Metastatic Breast Carcinoma in the Ovary (tissue), 3 donors: ENCODE data around the genes CARMIL3, CPNE6, REC8, IPO4 and GZMB.

GRCh38 chr14:24006612-24007299, 18.0 kb downstream of the DHRS4L2 start:
- PRO-cap, 3 experiments, result no peak in any of the 3 experiments

- PRO-cap, 3 experiments, result peak in 3 of 3 experiments; most common plus-strand start chr14:24052013 (in 1); most common minus-strand start chr14:24051930 (in 3)
Observed at GRCh38 chr14:24051153-24052278, at the start of gene CARMIL3. Gene CARMIL3, plus strand, starts transcription at chr14:24052009.

GRCh38 chr14:24052279-24052931, 596 bp downstream of the CARMIL3 start:
- PRO-cap, 3 experiments, result no peak in any of the 3 experiments

DNA sequence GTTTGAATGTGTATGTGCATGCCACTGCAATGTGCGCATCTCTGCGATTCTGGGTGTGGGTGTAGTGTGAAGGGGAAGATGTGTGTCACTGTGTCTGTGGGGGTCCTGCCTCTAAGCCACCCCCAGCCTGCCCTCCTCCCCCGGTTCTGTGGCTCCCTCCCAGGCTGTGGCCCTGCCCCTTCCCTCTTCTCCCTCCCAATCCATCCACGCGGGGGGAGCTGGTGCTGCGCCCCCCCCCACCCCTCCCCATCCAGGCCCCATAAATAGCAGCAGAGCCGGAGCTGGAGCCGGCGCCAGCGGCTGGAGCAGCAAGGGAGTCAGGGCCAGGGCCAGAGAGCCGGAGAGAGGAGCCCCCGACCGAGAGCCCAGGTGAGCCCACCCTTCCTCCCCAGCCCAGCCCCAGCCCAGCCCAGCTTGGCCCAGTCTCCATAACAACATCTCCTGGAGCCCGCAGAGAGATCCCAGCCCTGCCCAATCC, at the start of gene CPNE6:
TSS of gene CPNE6 (plus strand) at position 290 of the 478 bp plus-strand sequence.
- PRO-cap, 3 experiments, result no peak in any of the 3 experiments

GRCh38 chr14:24103281-24103828, 9.2 kb downstream of the PCK2 start:
- PRO-cap, 3 experiments, result no peak in any of the 3 experiments

- PRO-cap, 3 experiments, result no peak in any of the 3 experiments
Observed at GRCh38 chr14:24122884-24123396, 7.5 kb upstream of the FITM1 start.

- PRO-cap, 3 experiments, result no peak in any of the 3 experiments
Observed at GRCh38 chr14:24166682-24167128, 5.2 kb upstream of the REC8 start.

- PRO-cap, 3 experiments, result peak in 1 of 3 experiments; most common plus-strand start chr14:24172082 (in 1)
Observed at GRCh38 chr14:24171435-24172387, at the start of gene REC8. Gene REC8, plus strand, starts transcription at chr14:24172080.

DNA sequence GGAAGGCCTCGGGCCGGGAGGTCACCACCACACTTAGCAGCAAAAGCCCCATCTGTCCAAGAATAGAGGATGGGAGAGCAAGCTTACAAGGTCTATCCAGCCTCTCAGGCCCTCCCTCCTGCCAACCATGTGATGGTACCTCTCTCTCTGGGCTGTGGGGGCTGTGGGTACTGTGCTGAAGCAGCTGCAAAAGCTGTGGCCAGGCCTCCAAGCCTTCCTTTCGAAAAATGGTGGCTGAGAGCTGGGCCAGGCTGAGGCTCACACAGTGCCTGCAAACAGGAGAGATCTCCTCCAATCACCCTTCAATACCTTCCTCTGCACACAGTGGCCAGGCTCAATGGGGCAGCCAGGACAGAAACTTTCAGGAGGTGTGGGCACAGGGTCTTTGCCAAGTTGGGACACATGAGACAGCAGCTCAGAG, 1.1 kb downstream of the IPO4 start:
- PRO-cap, 3 experiments, result no peak in any of the 3 experiments

DNA sequence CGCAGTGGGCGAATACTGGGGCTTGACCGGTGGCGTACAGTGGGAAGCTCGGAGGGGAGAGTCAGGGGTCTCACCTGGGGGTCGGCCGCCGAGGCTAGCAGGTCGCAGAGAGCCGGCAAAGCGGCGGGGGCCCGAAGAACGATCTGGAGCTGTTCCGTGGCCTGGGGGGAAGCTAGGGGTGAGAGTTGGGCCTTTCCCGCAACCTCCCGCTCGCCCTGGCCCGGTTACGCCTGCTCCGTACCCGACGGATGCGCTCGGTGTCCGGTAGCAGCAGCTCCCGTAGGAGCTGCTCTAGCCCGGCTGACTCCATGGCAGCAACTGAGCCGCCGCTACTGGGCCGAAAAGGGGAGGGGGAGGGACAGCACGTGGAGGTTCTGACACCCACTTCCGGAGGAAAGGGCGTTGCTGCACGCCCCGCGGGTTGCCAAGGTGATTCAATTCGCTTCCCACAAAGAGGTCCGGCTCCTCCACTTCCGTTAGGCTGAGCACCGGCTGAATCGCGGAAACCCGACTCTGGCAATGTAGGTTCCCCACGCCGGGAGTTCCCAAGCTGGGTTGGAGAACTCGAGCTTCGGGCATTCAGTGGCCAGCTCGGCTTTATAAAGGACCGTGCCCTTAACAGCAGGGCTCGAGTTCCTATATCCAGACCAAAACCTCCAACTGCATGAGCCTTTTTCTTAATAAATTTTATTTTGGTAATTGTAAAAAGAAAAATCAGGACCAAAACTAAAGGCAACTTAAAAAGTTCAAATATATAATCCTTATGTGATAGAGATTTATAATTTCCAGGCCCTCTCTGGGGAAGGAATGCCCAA, at the start of gene IPO4:
TSS of gene IPO4 (minus strand) at position 339 of the 815 bp plus-strand sequence.
- PRO-cap, 3 experiments, result peak in 3 of 3 experiments; most common plus-strand start position 503 of the sequence (in 1); most common minus-strand start position 320 of the sequence (in 3)

DNA sequence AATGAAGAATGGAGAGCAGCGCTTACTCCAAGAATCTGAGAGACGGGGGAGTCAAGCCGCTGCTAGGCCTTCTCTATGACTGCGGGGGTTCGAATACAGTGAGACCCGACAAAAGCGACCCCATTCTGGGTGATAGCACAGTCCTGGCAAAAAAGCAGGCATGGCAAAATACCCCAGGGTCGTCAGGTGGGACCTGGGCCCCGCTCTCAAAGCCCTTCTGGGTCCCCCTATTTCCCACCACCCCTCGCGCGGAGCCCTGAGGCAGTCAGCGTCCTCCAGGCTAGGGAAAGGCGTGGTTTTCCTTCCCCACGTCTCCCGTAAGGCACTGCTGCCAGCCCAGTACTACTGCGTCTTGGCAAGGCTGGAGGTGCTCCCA, 306 bp downstream of the NEDD8 start:
- PRO-cap, 3 experiments, result no peak in any of the 3 experiments

DNA sequence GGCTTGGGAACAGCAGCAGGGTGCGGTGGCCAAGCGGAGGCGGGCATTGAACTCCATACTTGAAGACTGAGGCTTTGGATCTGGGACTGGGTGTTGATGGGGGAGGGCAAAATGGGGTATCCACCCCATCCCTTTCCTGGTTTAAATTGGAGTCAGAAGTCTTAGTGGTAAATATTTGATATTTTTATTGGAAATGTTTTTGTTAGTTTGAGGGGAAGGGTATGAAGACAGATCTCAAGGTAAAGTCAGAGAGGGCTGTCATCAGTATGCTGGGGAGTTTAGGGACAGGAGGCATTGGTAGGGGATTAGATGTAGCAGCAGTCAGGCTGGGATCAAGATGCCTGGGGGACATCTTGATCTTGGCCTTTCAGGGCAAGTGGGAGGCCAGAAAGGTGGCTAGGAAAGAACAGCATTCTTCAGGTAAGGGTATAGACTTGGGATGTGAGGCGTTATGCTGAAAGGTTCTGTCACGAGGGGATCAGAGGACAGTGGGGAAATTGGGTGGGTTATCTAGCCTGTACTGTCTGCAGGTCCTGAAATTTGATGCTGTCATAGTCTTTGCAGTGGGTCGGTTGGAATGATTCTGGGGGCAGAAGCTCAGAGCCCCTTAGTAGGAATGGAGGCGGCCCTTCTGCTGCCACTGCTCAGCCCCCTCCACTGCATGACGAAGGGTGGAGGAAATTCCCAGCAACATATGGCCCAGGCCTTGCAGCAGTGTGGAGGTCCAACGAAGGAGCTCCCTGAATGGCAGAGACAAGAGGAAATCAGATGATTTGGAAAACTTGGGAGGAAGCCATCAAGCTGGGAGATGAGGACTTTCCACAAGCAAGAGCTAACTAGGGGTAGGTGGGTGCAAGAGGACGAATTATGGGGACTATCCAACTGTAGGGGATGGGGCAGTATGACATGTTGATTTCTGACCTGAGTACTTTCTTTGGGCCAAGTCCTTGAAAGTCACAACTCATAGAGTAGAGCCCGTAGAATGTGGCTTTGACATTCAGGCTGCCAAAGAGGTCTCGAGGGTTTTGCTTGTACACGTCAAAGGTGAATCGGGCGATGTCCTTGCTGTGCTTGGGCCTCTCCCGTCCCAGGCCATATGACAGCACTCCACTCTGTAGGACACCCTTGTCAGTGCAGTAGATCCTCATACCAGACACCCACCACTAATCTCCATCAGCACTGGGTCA, 2.4 kb downstream of the CIDEB start:
- PRO-cap, 3 experiments, result no peak in any of the 3 experiments

DNA sequence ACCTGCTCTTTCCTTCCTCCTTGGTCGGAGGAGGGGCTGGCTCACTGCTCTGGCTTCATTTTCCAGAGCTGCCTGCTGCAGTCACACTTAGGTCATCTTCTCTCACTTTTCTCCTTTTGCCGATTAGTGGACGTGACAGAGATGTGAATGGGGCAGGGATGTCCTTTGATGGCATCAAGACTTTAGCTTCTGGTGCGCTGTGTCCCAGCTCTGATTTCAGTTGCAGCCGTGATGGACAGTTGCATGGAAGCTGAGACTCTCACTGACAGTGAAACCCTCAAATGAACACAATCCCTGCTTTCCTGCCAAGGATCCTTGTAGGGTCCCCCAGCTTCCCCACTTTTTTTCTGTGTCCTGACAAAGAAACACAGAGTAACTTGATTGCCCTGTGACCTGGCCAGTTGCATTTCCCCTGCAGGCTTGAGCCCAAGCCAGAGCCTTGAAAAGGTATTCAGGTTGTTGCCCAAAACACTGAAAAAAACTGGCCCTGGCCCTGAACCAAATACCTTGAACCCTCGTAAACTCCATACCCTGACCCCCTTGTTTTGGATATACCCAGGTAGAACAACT, 785 bp upstream of the CIDEB start:
- PRO-cap, 3 experiments, result no peak in any of the 3 experiments

GRCh38 chr14:24312162-24312574, 866 bp downstream of the LTB4R start:
- PRO-cap, 3 experiments, result no peak in any of the 3 experiments

DNA sequence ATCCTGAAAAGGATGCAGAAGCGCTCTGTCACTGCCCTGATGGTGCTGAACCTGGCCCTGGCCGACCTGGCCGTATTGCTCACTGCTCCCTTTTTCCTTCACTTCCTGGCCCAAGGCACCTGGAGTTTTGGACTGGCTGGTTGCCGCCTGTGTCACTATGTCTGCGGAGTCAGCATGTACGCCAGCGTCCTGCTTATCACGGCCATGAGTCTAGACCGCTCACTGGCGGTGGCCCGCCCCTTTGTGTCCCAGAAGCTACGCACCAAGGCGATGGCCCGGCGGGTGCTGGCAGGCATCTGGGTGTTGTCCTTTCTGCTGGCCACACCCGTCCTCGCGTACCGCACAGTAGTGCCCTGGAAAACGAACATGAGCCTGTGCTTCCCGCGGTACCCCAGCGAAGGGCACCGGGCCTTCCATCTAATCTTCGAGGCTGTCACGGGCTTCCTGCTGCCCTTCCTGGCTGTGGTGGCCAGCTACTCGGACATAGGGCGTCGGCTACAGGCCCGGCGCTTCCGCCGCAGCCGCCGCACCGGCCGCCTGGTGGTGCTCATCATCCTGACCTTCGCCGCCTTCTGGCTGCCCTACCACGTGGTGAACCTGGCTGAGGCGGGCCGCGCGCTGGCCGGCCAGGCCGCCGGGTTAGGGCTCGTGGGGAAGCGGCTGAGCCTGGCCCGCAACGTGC, 4.6 kb downstream of the LTB4R start:
- PRO-cap, 3 experiments, result no peak in any of the 3 experiments

DNA sequence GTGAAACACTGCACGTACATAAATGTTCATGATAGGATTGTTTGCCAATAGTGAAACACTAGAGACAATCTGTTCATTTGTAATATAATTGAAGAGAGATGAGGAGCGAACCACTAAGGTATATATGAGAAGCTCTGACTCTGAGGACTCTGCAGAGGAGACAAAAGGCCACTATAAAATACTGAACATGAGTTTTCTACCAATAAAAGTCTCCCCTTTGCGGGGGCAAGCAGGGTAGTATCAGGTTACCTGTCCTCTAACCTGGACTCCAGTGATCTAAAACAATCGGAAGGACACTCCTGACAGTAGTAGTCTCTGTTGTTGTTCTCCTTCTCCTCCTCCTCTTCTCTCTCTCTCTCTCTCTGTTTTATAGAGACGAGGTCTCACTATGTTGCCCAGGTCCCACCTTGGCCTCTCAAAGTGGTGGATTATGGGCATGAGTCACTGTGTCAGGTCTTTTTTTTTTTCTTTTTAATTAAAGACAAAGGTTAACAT, 6.1 kb upstream of the NYNRIN start:
- PRO-cap, 3 experiments, result no peak in any of the 3 experiments

DNA sequence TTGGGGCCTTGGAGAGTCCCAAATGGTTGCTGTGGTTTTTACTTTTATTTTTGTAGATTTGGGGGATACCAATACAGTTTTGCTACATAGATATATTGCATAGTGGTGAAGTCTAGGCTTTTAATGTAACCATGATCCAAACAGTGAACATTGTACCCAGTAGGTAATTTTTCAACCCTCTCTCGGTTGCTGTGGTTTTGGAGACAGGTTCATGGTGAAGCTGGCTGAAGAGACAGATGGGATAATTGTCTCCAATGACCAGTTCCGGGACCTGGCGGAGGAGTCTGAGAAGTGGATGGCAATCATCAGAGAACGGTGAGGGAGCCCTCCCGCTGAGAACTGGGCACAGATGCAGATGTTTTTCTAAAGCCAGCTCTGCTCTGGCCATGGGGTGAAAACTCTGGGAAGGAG, 6.1 kb downstream of the KHNYN start:
- PRO-cap, 3 experiments, result no peak in any of the 3 experiments

DNA sequence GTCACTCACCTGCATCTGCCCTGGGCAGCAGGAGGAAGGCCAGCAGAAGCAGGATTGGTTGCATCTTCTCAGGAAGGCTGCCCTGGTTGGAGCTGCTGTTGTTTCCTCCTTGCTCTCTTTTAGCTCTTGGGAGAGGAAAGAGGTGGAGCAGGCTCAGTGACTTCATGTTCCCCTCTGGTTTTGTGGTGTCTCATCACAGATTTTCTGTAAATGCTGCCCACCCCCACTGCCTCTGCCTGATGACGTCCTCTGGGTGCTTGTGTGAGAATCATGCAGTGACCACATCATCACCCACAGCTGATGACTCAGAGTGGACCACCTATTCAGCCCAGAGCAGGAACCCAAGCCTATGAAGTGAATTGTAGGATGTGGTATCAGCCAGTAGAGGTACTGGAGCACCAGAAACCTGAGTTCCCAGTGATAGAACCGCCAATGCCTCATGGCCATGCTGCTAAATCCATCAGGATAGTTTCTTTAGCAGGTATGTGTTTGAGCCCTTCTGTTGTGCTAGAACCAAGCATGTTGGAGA, at the start of gene GZMB:
TSS of gene GZMB (minus strand) at position 94 of the 529 bp plus-strand sequence.
- PRO-cap, 3 experiments, result no peak in any of the 3 experiments

- PRO-cap, 3 experiments, result no peak in any of the 3 experiments
Observed at GRCh38 chr14:24879234-24880052, 170.5 kb downstream of the STXBP6 start.

- PRO-cap, 3 experiments, result peak in 1 of 3 experiments; most common plus-strand start chr14:25046822 (in 1)
Observed at GRCh38 chr14:25046417-25046880, 3.5 kb downstream of the STXBP6 start.